CMK (cell line): ENCODE measurements around the gene SPINK5.

- RRBS: no CpG with 5 or more reads among the region's 14 CpGs
These were observed 525 bp downstream of the POU4F3 start for GRCh38 chr5:146339231-146339496.

GRCh38 chr5:146482448-146482796 lies 33.6 kb downstream of the GPR151 start:
- RRBS: no CpG with 5 or more reads among the region's 3 CpGs

GRCh38 chr5:146487276-146487869 lies 28.6 kb downstream of the GPR151 start:
- RRBS: no CpG with 5 or more reads among the region's 6 CpGs

DNA sequence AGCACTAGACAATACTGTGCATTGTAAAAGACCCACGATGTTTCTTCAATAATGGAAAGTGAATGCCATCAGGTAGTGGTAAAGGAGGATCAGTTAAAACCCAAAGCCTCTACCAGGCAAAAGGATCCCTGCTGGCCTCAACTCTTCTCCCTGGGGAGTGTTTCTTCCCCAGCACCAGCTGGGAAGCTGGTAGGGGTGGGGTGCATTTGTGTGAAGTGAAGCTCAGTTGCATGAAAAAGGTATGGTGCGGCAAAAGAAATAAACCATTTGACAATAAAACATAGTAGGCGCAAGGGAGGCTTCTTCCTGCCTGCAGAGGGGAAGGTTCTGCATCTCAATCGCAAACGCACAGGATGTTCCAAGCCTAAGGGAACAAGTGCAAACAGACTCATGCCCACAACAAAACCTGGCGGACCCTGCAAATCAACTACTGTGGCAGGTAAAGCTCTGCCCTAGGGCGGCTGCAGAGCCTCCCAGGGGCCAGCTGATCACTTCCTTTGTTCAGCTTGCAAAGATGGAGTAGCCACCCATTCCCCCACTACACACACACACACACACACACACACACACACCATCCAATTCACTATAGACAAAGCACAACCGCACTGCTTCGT lies 57.9 kb downstream of the DPYSL3 start:
- RRBS: no CpG with 5 or more reads among the region's 9 CpGs

DNA sequence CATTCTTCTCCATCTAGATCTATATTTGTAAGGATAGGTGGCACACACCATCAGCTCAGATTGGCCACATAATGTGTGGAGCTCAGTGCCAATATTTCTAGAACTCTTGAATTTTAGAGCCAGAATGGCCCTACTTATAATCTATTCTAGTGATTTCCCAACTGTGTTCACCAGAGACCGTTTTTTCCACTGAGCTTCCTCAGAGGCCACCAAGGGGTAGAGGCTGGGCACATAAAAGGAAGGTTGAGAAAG lies 27.5 kb downstream of the DPYSL3 start:
- RRBS: no CpG with 5 or more reads among the region's 1 CpG

DNA sequence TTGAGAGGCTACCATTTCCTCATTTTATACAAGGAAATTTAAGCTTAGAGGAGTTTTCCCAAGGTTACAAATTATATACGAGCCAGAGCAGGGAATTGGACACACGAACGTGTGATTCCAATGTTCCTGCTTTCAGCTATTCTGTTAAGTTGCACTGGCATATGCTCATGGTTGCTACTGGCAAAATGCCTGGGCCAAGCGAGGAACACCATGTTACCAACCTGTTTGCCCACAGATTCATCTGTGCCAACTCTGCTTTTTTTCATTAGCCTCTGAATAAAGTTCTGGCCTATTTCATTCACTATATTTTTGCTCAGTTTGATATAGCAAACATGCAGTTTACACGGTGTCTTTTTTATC lies 5.1 kb upstream of the C5orf46 start:
- RRBS: no CpG with 5 or more reads among the region's 5 CpGs

GRCh38 chr5:148063665-148064226 lies at the start of gene SPINK5:
Gene SPINK5, plus strand, starts transcription at chr5:148063980.
- RRBS: no CpG with 5 or more reads among the region's 8 CpGs

- RRBS: no CpG with 5 or more reads among the region's 4 CpGs
These were observed 24.4 kb downstream of the SPINK5 start for GRCh38 chr5:148088023-148088688.

GRCh38 chr5:148089344-148089663 lies 25.5 kb downstream of the SPINK5 start:
- RRBS: no CpG with 5 or more reads among the region's 2 CpGs

DNA sequence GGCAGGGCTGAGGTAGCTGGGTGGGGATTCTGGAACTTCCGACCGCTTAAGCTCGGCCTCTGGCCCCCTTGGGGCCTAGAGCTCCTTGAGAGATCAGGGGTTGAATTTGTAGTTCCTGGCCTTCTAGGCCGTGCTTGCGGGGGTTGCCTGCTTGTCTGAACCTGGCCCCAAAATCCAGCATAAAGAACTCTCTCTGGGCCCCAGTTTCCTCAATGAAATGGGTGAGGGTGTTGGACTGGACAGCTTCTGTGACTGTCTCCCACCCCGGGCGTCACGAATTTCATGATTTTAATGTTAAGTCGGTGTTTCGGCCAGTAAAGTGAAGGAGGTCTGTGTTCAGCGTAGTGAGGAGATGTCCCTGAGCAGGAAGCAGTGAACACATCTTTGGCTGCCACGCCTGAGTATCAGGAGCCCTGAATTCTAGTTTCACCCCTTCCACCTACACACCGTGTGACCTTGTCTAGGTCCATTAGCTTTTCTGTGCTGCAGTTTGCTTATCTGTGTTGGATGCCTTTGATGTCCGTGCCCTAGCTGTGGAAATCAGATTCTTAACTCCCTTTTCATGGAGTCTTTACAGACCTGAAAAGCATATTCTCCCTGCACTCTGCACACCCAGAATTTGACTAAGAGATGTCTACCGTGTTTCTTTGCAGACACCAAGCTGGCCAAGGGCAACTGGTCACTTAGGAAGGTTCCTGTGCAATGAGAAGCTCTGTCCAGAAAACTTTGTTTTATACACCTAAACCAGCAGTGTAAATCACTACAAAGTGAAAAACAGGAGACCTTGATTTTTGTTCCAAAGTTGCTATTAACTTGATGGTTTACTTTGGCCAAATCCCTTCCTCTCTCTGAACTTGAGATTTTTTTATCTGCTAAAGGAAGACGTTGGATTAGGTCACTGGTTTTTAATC lies 600 bp downstream of the FBXO38 start:
- RRBS: no CpG with 5 or more reads among the region's 16 CpGs

DNA sequence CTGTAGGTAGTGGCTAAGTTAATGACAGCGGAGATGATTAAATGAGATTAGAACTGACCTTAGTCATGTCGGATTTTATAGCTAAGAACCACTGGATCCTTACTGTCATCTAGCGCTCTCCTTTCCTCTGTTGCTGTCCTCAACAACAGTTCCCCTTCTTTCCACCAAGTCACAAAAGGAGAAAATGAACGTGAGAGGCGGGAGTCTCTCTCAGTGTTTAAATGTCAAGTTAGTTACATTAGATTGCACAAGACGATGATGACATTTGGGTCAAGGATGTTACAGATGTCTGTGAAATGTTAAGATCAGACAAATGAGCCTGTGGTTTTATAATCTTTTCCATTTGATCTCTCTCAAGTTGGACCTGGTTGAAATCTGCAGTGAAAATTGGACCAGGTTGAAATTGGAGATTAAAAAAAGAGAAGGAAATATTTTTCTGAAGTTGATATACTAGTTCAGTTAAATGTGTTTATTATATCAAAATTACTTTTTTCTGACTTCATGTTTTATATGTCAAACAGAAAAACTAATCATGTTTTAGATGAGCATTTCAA lies 53.5 kb downstream of the FBXO38 start:
- RRBS: no CpG with 5 or more reads among the region's 6 CpGs

DNA sequence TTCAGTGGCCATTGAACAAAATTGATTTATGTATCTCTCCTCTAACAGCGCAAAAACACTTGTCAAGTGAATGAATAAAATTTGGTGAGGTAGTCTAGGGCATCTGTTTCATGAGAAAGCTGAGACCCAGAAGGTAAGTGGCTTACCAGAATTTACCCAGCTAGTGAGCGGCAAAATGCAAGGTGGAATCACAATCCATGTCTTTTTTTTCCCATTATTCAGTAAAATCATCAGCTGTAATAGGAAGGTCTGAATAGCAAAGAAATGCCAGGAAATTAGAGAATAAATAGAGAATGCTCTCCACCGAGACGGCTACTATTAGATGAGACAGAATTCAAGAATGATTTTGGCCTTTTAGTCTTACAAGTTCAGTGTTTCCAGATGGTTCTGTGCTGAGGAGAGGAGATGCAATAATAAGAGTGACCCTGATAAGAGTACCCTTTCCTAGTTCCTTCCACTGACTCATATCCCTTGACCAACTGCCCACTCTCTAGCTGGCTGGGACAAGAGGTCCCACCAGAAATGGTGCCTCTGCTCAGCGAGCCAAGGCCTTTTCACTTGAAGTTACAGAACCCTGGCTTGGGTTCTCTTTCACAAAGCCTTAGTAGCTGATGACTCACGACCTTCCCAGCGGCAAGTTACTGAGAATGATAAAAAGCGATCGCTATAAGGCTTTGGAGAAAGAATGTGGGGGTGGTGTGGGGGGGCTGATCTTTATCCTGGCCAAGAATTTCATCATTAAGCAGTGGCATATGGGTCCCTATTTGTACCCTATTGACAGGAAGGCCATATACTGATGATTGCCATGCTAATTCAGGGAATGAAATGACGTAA lies 90.1 kb downstream of the FBXO38 start:
- RRBS: no CpG with 5 or more reads among the region's 10 CpGs

- RRBS: no CpG with 5 or more reads among the region's 9 CpGs
These were observed 10.3 kb downstream of the ADRB2 start for GRCh38 chr5:148836618-148837228.

DNA sequence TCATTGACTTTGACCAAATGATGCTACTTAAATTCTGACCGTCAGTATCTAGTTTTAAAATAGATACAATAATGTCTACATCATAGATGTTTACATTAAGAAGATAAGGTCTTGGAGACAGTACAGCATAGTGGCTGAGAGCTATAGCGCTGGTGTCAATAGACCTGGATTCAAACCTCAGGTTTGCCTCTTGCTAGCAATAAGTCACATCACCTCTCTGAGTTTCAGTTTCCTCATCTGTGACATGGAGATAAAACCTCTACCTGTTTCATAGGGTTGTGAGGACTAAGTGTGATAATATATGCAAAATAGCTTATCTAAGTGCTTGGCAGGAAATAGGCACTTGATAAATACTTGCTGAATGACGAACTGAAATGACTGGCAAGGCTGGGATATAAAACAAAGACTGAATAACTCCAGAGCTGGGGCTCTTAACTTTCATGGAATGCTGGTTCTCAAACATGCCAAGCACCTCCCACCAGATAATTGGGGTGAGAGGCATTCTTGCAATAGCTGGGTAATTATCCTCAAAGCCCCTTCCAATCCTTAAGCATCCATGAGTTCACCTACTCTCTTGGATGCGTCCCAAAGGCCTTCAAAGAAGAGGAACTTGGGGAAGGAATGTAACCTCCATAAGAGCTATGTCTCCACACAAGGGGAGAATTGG lies 87.5 kb downstream of the ADRB2 start:
- RRBS: no CpG with 5 or more reads among the region's 4 CpGs

GRCh38 chr5:149141998-149142707 lies 860 bp downstream of the ABLIM3 start:
- RRBS: no CpG with 5 or more reads among the region's 19 CpGs

DNA sequence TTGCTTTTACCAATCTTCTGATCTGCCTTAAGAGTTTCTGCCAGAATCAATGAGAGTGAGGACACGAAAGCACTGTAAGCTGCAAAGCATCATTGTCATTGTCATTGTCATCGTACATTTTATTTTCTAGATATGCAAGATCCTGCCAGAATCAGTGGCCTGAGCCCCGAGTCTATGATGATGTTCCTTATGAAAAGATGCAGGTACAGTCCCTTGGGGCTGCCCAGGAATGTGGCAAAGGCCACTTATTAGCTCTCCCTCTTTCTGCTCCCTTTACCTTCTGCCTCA lies 25.1 kb upstream of the GRPEL2 start:
- RRBS: no CpG with 5 or more reads among the region's 3 CpGs

DNA sequence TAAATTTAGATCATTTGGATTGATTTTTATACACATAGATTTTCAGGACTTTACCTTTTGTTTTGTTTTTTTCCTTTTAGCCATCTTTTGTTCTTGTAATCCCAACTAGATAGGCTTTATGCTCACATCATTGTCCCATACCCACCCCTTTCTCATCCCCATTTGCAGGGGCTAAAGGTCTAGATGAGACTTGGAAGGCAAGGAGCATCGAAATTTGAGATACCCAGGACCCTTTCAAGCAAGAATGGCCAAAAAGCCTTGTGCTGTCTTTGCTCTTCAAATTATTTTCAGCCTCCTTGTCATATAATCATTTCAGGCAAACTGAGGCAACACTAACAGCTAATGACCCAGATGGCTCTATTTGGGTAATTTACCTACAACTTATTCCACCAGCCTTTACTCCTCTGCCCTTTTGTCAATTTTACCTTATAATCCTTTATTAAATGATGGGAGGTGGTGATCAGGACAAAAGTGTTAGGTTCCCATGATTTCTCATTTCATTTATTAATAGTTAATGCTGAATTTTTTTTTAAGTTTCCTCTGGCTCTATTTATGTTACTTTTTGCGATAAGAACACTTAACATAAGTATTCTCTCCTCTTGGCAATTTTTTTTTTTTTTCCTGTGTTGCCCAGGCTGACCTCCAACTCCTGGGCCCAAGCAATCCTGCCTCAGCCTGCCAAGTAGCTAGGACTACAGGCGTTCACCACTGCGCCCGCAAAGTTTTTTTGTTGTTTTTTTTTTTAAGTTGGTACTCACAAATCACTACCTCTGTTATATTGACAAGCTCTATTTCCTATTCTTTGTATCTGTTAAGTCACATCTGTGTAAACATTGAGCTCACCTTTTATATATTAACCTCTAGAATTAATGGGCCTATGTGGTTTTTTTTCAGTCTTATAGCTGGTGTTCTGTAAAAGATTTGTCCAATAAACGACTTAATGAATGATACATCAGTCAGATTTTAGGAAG lies 5.8 kb upstream of the PCYOX1L start:
- RRBS: no CpG with 5 or more reads among the region's 6 CpGs

DNA sequence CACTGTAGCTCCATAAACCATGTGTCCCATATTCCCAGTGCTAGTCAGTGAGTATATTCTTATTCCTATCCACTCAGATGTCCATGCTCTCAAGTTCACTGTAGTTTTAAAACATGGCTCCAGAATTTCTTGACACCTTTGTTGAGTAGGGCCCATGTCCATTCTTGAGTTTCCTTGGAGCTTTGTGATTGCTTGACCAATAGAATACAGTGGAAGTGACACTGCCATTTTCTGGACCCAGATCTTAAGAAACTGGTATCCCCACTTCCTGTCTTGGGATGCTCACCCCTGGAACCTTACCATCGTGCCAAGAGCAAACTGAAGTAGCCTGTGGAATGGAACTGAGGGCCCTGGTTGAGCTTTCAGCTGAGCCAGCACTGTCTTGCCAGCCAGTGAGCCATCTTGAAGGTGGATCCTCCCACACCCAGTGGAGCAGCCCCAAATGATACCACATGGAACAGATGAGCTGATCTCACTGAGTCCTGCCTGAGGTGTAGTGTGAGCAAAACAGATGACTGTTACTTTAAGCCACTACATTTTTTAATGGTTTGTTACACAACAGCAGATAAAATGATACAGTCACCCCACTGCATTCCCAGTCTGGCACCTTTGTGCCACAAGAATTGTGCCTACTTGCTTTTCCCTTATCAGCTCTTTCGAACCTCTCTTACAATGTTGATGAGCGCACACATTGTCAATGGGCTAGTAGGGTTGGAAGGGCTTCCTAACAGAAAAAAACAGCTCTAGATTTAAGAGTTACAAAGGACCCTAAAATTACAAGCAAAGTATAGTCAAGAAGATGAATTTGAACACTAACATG lies 2.2 kb upstream of the PCYOX1L start:
- RRBS: no CpG with 5 or more reads among the region's 3 CpGs

DNA sequence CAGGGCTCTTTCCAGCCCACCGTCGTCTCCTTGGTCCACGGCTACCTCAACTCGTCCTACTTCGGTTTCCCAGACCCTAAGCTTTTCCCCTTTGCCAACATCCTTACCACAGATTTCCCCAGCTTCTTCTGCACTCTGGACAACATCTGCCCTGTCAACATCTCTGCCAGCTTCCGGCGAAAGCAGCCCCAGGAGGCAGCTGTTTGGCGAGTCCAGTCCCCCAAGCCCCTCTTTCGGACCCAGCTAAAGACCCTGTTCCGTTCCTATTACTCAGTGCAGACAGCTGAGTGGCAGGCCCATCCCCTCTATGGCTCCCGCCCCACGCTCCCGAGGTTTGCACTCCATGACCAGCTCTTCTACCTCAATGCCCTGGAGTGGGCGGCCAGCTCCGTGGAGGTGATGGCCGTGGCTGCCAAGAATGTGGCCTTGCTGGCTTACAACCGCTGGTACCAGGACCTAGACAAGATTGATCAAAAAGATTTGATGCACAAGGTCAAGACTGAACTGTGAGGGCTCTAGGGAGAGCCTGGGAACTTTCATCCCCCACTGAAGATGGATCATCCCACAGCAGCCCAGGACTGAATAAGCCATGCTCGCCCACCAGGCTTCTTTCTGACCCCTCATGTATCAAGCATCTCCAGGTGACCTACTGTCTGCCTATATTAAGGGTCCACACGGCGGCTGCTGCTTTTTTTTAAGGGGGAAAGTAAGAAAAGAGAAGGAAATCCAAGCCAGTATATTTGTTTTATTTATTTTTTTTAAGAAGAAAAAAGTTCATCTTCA lies 10.5 kb downstream of the PCYOX1L start:
- RRBS: no CpG with 5 or more reads among the region's 20 CpGs

DNA sequence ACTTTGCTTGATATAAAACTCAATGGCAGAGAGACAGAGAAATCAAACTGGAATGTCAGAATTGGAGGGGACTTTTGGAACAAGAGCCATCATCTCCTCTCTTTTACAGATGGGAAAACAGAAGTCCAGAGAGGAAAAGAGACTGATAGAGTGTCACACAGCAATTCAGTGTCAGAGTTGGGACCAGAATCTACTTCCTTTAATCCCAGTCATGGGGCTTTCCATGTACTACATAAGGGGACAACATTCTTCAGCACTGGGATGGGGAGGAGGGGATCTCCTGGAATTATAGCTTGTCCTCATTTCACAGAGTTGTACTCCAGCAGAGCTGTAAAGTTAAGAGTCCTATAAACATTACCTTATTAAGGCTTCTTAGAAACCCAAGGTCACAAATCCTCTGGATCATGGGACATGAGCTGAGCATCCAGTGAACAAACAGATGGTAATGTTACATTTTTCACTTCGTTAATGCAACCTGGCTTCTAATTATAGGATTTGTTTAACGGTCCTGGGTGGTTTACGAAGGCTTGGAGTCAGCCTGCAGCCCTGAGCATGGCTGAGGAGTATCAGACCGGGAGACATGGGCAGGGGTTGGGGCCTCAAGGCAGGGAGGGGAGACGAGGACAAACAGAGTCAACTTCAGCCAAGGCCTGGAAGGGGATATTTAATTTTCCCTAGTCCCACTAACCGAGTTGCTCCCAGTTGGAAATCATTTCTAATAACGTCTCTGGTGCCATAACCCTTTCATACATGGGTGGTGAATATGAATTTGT lies 10.5 kb upstream of the IL17B start:
- RRBS: no CpG with 5 or more reads among the region's 7 CpGs